ENCODE data around the genes ZFYVE21 and PPP1R13B.

DNA sequence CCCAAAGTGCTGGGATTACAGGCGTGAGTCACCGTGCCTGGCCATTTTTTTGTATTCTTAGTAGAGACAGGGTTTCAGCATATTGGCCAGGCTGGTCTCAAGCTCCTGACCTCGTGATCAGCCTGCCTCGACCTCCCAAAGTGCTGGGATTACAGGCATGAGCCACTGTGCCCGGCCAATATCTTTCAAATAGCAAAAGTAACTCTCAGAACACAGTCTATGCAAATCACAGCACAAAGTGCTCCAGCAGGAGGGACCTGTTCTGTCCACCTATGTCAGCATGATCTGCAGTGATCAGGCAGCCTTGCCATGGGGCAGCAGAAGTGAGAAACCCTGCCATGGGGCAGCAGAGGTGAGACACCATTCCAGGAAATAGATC, 78.6 kb upstream of the EIF5 start:
- RRBS, result no CpG with 5 or more reads among the region's 5 CpGs

DNA sequence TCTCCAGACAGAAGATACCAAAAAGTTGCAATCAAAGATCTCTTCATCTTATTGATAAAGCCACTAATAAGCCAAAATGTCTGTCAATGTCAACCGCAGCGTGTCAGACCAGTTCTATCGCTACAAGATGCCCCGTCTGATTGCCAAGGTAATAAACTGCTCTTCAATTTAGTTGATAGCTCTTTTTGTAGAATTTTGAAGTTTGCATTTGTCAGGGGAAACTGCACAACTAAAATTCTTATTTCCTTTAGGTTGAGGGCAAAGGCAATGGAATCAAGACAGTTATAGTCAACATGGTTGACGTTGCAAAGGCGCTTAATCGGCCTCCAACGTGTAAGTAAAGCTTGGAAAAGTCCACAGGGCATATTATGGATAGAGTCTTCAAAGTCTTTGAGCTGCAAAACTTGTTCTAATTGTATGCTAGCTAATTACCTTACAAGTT, 1.8 kb downstream of the EIF5 start:
- RRBS, result no CpG with 5 or more reads among the region's 8 CpGs

GRCh38 chr14:103338127-103338897, 4.3 kb downstream of the EIF5 start:
- RRBS, result no CpG with 5 or more reads among the region's 5 CpGs

GRCh38 chr14:103341545-103341988, 7.5 kb downstream of the EIF5 start:
- RRBS, result no CpG with 5 or more reads among the region's 3 CpGs

GRCh38 chr14:103341989-103342829, 8.2 kb downstream of the EIF5 start:
- RRBS, result no CpG with 5 or more reads among the region's 6 CpGs

GRCh38 chr14:103502027-103502572, 20.5 kb downstream of the CKB start:
- RRBS, result no CpG with 5 or more reads among the region's 7 CpGs

DNA sequence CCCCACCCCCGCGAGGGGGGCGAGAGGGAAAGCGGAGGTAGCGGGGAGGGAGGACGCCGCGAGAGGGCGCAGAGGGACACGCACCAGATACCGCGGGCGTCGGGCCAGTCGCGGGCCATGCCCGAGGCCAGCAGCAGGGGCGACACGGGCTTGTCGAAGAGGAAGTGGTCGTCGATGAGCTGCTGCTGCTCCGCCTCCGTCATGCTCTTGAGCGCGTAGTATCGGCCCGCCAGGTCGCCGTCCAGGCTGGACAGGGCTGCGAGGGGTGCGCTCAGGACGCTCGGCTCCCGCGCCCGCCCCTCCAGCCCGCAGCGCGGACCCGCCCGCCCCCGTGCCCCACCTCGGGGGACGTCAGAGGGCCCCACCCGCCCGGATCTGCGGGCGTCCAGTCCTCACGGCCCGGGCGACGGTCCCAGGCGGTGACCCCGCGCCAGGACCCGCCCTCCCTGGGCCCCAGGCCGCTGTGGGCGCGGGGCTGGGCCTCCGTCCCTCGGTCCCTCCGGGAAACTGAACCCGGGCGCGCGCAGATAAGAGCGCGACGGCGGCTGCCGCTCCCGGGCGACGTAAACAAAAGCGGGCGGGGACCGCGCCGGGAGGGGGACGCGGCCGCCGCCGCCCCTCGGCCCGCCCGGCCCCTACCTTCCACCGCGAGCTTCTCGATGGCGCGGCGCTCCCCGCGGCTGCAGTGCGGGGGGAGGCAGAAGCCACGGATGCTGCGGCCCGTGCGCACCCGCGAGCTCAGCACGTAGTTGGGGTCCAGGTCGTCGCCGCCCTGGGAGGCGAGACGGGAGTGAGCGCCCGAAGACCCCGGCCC, 1.2 kb downstream of the CKB start:
- RRBS, result 2% methylated on average over 30 of the region's 112 CpGs

- RRBS, result 2% methylated on average over 25 of the region's 69 CpGs
Measured at GRCh38 chr14:103521993-103522569, 549 bp downstream of the CKB start.

GRCh38 chr14:103560280-103561190, 1.9 kb downstream of the BAG5 start:
- RRBS, result no CpG with 5 or more reads among the region's 19 CpGs

- RRBS, result no CpG with 5 or more reads among the region's 3 CpGs
Measured at GRCh38 chr14:103675654-103675906, 39.7 kb downstream of the XRCC3 start.

DNA sequence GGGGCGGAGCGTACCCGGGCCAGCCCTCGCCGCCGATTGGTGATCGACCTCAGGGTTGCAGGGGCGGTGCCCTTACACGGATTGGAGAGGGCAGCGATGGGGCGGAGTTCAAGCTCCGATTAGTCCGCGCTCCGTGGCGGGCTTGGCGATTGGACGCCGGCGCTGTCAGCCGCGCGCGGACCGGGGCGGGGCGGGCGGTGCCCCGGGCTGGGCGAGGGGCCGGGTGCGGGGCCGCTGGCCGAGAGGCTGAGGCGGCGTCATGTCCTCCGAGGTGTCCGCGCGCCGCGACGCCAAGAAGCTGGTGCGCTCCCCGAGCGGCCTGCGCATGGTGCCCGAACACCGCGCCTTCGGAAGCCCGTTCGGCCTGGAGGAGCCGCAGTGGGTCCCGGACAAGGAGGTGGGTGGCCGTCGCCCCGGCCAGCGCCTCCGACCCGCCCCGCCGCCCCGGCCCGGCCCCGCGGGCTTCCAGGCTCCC, at the start of gene ZFYVE21:
Gene ZFYVE21, plus strand, starts transcription at position 228 of the 475 bp plus-strand sequence.
- RRBS, result 0% methylated on average over 3 of the region's 67 CpGs

DNA sequence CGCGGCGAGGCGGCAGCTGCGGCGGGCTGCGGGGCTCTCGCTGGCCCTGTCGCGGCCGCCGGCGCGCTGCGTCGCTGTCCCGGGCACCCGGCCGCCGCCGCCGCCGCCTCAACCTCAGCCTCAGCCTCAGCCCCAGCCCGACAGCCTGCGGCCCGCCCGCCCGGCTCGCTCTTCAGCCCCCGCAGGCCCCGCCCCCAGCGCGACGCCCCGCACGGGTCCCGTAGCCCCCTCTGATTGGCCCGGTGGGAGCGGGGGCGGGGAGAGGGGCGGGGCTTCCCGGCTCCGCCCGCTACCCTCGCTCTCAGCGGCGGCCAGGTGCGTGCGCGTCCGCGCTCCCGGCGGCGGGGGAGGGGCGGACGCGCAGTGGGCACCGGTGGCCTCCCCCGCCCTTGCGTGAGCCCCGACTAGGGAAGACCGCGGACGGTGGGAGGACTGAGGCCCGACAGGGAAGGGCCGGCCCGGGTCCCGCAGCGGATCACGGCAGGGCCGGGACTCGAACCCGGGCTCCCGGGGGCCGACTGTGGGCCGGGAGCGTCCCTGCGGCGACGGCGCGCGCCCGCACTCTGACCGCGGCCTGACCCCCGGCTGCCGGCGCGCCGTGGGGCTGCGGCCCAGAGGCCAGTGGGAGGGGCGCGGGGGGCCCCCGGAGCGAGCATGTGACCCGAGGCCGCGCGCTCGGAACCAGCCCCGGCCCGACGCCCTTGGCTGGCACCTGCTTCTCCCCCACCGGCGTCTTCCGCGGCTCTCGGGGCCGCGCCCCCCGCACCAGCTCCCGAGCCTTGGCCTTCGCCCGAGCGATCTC, at the start of gene PPP1R13B:
Gene PPP1R13B, minus strand, starts transcription at position 147 of the 802 bp plus-strand sequence.
- RRBS, result 1% methylated on average over 81 of the region's 117 CpGs

DNA sequence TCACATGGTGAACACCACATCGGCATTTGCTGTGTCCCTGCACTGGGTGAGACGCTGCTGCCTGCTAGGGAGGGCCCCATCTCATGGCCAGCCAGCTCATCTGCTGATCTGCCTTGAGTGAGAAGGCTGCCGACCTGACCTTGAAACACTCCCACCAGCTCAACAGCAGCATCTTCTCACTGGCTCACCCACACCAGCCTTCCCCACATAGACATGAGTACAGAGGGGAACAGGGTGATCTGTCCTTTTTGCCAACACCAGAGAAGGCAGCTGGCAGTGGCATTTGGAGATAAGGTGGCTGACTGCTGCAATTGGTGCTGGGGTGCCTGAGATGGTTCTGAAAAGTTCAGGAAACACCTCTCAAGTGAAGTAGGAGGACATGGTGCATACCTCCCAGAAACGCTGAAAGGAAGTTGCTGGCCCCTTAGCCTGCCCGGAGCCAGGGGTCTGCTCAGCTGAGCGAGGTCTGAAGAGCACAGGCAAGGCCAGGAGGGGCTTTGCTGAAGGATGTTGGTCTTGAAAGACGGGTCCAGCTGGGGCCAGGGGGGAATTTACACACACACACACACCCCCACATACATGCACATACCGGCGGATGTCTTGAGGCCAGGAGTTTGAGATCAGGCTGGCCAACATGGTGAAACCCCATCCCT, 14.2 kb upstream of the PPP1R13B start:
- RRBS, result no CpG with 5 or more reads among the region's 9 CpGs

DNA sequence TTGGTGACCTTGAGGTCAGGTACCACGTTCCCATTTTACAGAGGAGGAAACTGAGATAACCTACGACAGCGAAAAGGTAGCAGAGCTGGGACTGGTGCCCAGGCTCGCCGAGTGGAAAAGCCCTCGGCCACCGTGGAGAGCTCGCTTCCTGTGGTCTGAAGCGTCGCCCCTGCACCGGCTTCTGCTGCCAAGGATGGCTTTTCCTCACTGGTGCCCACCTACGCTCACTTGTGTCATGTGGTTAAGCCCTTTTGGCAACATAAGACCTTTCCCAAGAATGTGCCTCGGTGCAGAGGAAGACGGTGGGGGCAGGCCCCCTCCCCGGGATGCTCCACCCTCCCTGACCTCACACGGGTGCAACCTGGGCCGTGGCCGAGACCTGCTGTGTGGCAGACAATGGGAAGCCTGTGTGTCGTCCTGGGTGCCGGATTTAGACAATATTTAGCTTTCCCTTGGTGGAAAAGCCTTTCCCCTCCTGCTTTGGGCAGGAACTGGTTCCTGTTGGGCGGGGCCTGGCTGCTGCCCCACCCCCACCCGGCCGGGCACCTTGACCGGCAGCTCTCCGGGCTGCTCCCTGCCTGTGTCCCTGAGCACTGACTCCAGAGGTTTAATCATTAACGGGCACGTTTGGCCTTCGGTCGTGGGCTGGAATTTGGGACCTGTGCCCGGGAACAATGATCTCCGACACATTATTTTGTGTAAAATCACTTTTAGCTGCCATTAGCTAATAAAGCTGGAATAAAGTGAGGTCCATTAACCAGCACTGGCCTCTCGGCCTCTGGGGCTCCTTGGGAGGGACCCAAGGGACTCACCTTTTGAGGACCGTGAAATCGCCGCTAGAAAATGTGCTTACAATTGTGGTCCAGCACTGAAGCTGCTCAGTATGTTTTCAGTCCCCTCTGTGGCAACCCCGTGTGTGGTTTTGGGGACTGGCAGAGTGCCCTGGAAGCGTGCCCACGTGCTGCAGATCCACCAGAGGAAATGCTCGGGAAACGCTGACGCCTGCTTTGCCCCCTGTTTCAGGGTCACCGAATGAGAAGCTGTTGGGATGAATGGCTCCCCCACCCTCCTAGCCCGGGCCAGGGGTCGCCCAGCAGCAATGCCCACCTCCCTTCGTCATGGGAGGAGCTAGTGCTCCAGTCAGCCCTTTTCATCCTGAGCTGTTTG, 32.6 kb upstream of the PPP1R13B start:
- RRBS, result 0% methylated on average over 8 of the region's 45 CpGs

GRCh38 chr14:103881191-103882112, 34.1 kb upstream of the PPP1R13B start:
- RRBS, result 70% methylated on average over 10 of the region's 29 CpGs

DNA sequence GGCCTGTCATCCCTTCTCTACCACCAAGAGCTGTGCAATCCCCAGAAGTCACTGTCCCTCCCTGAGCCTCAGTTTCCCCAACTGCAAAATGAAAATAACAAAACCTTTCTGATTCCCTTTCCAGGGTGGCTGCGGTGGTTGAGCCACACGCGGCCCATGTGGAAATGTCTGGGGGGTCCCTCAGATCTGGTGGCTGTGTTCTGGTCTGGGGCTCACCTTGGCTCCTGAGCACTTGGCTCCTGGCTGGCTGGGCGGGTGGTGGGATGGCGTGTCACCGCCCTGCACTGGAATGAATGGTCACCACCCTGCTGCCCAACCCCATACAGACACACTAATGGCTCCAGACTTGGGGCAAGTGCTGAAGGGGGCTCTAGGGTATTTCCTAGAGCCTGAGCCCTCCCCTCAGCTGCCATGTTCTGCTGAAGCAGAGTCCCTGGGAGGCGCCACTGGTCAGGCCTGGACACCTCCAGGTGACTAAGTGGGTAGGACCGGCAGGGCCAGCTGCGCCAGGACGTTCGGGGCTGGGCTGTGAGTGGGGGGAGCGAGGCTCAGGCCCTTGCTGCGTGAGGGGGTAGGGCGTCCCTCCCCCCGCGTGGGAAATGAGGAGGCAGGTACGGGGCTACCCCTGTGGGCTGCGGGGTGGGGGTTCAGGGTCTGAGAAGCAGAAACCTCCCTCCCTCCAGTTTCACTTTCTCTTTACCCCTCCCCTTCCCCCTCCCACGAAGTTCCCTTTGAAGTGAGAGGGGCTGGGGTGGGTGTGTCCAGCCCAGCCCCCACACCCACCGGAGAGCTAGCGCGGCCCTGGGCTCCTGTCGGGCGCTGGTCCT, 22.3 kb upstream of the KIF26A start:
- RRBS, result 2% methylated on average over 5 of the region's 24 CpGs

DNA sequence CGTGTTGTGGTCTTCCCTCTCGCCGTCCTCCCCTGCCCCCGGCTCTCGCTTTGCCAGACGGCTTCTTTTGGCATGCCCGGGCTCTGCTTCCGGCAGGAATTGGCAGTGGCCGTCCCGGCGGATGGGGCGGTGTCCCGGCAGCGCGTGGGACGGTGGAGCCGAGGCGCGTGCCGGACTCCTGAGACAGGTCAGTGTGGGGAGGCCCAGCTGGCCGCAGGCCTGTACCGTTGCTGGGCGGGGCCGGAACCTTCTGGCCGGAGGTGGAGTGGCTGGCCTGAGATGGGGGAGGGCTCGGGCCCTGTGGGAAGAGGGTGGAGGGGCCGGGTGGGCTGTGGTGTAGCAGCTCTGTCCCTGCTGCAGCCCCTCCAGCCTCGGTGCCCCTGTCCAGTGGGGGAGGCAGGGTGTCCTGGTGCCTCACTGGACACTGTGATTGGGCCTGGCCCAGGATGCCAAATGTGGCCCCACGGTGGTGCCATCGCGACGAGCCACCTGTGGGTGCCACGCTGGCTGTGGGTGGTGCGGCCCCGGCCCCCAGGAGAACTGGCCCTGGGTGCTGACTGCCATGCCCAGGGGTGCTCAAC, 17.3 kb downstream of the KIF26A start:
- RRBS, result 83% methylated on average over 19 of the region's 35 CpGs

GRCh38 chr14:104281501-104282261, 143.3 kb downstream of the KIF26A start:
- RRBS, result no CpG with 5 or more reads among the region's 13 CpGs

GRCh38 chr14:104393785-104394522, 185.6 kb upstream of the C14orf180 start:
- RRBS, result no CpG with 5 or more reads among the region's 14 CpGs

DNA sequence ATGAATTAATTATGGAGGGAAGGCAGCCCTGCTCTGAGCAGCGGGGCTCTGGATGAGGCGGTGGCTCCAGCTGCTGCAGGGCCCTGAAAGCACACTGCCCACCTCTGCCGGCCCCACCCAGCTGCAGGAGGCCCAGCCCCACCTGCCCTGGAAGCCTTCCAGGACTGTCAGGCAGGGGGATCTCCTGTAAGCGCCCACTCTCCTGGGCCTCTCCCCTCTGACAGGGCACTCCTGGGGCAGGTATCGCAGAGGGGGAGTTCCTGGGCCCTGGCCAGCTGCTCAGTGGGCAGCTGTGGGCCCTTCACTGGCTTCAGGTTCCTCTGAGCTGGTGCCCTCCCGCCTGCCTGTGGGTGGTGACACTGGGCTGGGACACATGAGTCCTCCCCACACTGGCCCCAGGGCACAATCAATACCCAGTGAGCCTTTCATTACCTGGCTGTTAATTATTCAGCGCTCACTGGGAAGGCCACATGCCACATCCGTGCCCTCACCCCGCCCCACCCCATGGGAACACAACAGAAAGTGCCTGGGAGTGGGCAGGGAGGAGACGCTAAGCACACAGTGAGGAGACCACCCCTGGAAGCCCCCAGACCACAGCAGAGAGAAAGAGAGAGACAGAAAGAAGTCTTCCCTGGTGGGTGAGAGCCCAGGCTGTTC, 142.3 kb upstream of the C14orf180 start:
- RRBS, result no CpG with 5 or more reads among the region's 10 CpGs